ENCODE results near the gene HABP4.

- PRO-cap, 4 experiments: no peak in any of the 4 experiments
- RAMPAGE, long total RNA, 2 experiments: no peak in any of the 2 experiments
- RRBS: no CpG with 5 or more reads among the region's 2 CpGs
Observed at GRCh38 chr9:94881509-94881976, 155.0 kb downstream of the AOPEP start.

DNA sequence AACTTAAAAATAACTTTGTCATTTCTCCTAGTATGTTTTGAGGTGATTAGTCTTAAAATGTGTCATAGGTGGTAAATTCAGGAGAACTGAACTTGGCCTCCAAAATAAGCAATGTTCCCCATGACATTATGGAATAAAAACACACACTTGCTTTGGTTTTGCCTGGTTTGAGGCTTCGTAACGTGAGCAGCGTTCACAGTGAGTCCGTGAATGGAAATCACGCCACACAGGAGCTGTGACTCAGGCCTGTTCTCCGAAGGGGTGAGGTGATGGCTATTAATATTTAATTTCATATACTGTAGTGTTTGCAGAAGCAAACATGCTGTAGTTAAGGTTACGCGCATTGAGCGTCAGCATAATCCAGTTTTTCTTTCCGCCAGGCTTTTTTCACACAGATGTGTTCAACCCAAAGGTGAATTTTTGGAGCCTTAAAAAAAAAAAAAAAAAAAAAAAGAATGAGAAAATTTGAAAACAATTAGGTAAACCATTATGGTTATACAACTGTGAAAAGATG lies 182.5 kb downstream of the AOPEP start:
- PRO-cap, 4 experiments: no peak in any of the 4 experiments
- RAMPAGE, long total RNA, 2 experiments: no peak in any of the 2 experiments
- RRBS: no CpG with 5 or more reads among the region's 10 CpGs

DNA sequence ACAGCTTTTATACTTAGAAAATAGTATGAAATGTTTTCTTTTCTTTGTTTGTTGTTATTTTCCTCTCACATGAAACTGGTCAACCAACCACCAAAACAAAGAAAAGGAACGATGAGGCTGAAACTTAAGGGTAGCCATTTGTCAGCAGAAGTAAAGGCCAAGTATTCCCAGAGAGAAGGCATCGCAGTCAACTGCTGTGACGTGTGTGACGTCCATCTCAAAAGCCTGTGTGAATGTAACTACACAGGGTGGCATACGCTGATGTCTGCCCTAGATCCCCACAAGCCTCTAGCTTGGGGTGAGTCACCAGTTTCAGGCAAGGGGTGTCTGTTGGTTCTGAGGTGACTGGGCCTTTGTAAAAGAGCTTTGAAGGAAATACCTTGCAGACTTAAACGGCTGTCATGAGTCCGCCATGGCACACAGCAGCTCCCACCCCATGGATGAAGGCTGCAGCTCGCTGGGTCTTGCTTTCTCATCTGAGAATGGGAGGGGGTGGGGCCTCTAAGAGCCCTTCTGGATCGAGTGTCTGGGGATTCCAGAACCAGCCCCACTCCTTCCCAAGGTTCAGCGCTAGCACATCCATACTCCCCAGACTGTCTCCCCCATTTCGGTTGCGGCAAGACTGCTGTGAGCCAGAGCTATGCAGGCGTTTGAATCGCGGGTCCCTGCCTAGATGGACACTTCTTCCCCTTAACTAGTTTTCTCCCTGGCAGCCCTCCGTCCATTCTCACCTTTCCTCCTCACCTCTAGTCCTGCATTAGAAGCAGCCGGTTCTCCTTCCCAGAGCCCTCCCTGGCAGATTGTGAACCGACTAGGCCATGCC lies 183.1 kb downstream of the AOPEP start:
- PRO-cap, 4 experiments: no peak in any of the 4 experiments
- RAMPAGE, long total RNA, 2 experiments: no peak in any of the 2 experiments
- RRBS: no CpG with 5 or more reads among the region's 18 CpGs

GRCh38 chr9:94925569-94926466 lies 199.3 kb downstream of the AOPEP start:
- PRO-cap, 4 experiments: no peak in any of the 4 experiments
- RAMPAGE, long total RNA, 2 experiments: no peak in any of the 2 experiments
- RRBS: no CpG with 5 or more reads among the region's 12 CpGs

DNA sequence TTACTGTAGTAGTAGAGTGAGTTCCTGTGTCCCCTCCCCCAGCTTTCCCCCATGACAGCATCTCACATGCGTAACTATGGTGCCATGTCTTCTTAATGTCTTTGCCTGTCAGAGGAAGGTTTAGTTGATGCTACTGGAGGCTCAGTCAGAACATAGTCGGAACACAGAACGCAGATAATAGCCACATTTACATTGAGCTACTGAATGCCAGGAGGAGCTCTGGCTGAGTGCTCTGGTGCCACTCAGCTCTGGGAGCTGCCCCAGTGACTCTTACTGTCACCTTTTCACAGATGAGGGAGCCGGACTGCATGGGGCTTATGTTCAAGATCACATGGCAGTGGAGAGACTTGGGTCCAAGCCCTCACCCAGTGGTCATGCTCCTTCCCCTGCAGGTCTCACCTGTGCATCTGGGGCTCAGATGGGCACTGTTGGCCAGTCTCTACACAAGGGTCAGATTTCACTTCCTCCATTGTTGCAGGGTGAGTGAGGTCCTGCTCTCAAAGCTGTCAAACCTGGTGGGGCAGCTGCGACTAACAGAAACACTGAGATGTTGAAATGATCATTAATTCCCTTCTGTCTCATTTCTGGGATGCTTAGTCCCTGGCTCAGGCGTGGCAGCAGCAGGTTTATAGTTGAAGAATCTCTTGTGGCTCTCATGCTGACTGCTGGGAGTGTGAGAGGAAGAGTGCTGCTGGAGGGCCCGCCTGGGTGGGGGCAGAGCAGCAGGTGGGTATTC lies 223.8 kb downstream of the AOPEP start:
- PRO-cap, 4 experiments: no peak in any of the 4 experiments
- RAMPAGE, long total RNA, 2 experiments: no peak in any of the 2 experiments
- RRBS: no CpG with 5 or more reads among the region's 7 CpGs

DNA sequence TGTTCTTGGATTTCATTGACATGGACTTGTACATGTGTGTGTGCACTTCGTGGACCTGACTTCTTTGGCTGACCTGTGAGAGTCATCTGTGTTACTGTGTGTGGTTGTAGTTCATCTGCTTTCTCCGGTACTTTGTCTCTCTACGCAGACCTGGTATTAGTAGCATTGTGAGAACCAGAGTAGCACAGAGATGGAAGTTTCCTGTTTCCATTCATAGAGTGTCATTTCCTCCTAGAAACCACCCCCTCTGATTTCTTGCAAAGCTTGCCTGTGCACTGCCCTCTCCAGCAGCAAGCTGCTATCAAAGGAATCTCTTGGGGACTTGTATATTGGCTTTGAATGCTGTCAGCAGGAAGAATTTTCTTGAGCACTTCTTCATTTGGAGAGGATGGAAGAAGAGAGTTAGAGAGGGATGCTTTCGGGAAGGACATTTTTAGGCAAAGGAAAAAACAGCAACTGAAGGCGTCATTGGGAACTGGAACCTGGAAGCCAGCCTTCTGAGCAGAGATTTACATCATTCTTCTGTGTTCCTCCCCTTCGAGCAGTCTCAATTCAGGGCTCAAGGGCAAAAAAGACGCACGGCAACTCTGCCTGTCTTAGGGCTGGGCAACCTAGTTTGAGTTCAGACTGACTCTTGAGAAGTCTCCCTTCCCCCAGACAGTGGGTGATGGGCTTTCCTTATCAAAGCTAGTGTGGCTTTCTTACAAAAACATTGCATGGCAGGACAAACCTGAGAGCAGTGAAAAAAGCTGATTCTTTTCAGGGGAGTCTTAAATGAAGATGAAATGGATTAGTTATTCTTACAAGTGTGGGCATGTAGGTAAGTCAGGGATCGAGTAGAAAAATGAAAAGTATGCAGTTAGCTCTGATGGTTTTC lies 226.2 kb downstream of the AOPEP start:
- PRO-cap, 4 experiments: peak in 4 of 4 experiments; most common plus-strand start position 550 of the sequence (in 4); most common minus-strand start position 484 of the sequence (in 3)
- RAMPAGE, long total RNA, 2 experiments: no peak in any of the 2 experiments
- RRBS: no CpG with 5 or more reads among the region's 9 CpGs

DNA sequence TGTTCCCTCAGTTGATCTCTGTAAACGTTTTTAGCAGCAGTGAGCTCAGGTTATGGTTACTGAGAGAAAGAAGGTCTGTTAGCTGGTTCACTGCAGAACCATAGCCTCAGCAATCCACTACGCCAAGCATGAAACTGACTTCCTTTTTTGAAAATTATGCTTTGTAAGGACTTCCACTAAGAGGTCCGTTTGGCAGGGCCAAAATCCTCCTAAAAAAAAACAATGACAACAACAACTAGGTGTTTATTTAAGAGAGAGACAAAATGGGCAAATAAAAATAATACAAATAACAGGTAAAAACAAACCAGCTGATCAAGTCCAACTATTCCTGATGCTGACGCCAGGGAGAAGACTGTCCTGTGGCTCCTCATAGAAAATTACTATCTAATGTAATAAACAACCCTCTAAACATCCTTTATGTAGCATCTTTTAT lies 273.4 kb downstream of the AOPEP start:
- PRO-cap, 4 experiments: peak in 3 of 4 experiments; most common plus-strand start position 59 of the sequence (in 1); most common minus-strand start position 136 of the sequence (in 2)
- RAMPAGE, long total RNA, 2 experiments: no peak in any of the 2 experiments
- RRBS: no CpG with 5 or more reads among the region's 4 CpGs

DNA sequence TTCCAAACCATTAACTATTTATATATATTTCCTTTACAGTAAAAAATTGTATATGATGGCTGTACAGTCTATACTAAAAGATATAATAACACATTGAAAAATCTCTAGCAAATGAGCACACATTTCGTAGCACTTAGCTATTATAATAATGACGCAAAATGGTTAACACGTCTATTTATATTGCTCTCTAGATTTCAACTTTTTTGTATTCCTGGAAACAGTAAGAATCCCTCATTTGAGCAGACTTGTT lies 277.1 kb downstream of the AOPEP start:
- PRO-cap, 4 experiments: peak in 3 of 4 experiments; most common plus-strand start position 140 of the sequence (in 2); most common minus-strand start position 150 of the sequence (in 3)
- RAMPAGE, long total RNA, 2 experiments: no peak in any of the 2 experiments
- RRBS: no CpG with 5 or more reads among the region's 3 CpGs

- PRO-cap, 4 experiments: no peak in any of the 4 experiments
- RAMPAGE, long total RNA, 2 experiments: no peak in any of the 2 experiments
- RRBS: 96% methylated on average over 3 of the region's 30 CpGs
Observed at GRCh38 chr9:95081878-95082692, 235.4 kb downstream of the FANCC start.

DNA sequence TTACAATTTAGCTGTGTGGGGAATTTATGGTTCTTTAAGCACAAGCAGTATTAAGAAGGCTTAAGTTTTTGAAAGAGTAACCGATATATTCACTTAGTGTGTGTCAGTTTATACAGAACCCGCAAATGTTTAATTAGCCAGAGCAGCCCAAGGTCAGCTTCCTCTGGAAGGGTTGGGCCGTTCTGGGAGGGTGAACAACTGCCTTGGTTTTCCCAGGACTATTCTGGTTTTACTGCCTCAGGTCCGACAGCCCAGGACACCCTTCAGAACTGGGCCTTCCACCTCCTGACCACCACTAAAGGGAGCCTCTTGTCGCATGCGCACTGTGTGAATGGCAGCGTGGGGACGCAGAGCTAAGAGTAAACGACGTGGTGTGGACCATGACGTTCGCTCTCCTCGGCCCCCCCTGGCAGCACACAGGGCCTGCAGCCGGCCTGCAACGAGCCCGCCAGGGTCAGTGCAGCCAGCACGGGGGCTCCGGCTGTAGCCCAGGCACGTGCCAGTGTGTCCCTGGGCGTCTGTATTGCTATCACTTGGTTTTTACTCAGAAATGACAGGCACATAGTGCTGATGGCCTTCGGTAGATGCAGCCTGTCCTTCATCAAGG lies 214.9 kb downstream of the FANCC start:
- PRO-cap, 4 experiments: no peak in any of the 4 experiments
- RAMPAGE, long total RNA, 2 experiments: no peak in any of the 2 experiments
- RRBS: 89% methylated on average over 3 of the region's 21 CpGs

- PRO-cap, 4 experiments: peak in 2 of 4 experiments; most common plus-strand start chr9:95138037 (in 1); most common minus-strand start chr9:95137954 (in 2)
- RAMPAGE, long total RNA, 2 experiments: no peak in any of the 2 experiments
- RRBS: no CpG with 5 or more reads among the region's 18 CpGs
Observed at GRCh38 chr9:95137666-95138255, 179.7 kb downstream of the FANCC start.

DNA sequence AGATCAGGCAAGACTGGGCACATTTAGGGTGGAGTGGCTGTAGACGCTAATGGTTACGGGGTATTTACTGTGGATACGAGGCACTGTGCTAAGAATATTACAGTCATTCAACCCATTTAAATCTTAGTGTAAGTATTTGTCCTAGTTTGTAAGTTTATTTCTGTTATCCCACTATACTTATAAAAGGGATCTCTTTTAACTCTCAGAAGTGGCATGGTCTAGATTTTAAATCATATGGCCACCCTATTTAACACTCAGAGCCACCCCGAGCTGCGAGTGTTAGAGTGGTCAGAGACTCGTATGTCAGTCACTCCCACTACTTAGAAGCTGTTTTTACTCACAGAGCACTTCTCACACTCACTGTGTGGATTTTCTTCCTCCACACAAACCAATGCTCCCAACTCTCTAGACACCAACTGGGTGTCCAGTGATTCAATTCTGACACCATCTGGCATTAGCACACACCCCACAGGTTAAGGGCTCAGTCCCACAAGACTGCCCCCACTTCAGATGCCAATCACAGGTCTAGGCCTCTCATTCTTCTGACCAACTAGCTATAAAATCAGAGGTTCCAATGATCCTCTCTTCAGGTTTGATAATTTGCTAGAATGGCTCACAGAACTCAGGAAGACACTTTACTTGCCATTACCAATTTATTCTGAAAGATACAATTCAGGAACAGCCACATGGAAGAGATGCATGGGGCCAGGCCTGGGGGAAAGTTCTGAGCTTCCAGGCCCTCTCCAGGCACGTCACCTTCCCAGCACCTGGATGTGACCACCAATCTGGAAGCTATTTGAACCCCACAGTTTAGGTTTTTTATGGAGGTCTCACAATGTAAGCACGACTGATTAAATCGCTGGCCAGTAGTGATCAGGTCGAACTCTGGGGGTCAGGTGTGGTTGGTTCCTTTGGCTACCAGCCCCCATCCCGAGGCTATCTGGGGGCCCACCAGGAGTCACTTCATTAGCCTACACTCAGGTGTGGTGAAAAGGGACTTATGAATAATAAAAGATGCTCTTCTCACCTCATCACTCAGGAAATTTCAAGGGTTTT lies 174.7 kb downstream of the FANCC start:
- PRO-cap, 4 experiments: no peak in any of the 4 experiments
- RAMPAGE, long total RNA, 2 experiments: no peak in any of the 2 experiments
- RRBS: no CpG with 5 or more reads among the region's 11 CpGs

GRCh38 chr9:95443983-95445094 lies 64.7 kb downstream of the PTCH1 start:
- PRO-cap, 4 experiments: no peak in any of the 4 experiments
- RAMPAGE, long total RNA, 2 experiments: no peak in any of the 2 experiments
- RRBS: no CpG with 5 or more reads among the region's 23 CpGs

- PRO-cap, 4 experiments: peak in 1 of 4 experiments; most common minus-strand start chr9:95640594 (in 1)
- RAMPAGE, long total RNA, 2 experiments: no peak in any of the 2 experiments
- RRBS: no CpG with 5 or more reads among the region's 6 CpGs
Observed at GRCh38 chr9:95640297-95640760, 131.3 kb upstream of the PTCH1 start.

GRCh38 chr9:95960766-95961350 lies 85.4 kb downstream of the ERCC6L2 start:
- PRO-cap, 4 experiments: no peak in any of the 4 experiments
- RAMPAGE, long total RNA, 2 experiments: no peak in any of the 2 experiments
- RRBS: no CpG with 5 or more reads among the region's 3 CpGs

DNA sequence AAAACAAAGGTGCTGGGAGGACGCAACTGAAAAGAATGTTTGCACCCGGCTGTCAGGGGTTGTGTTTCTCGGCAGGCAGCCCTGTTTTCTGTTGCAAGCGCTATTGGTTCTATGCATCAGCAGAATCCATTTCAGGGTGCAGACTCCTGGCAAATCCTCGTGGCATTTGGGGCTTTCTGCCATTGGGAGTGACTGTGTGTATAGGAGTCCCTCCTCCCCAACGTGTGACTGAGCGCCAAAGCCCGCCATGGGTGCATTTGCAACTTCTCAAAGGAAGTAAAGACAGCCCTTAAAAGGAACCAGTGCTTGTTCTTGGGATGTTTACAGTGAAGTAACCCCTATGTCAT lies 175.7 kb downstream of the HSD17B3 start:
- PRO-cap, 4 experiments: peak in 2 of 4 experiments; most common minus-strand start position 230 of the sequence (in 2)
- RAMPAGE, long total RNA, 2 experiments: no peak in any of the 2 experiments
- RRBS: no CpG with 5 or more reads among the region's 8 CpGs

DNA sequence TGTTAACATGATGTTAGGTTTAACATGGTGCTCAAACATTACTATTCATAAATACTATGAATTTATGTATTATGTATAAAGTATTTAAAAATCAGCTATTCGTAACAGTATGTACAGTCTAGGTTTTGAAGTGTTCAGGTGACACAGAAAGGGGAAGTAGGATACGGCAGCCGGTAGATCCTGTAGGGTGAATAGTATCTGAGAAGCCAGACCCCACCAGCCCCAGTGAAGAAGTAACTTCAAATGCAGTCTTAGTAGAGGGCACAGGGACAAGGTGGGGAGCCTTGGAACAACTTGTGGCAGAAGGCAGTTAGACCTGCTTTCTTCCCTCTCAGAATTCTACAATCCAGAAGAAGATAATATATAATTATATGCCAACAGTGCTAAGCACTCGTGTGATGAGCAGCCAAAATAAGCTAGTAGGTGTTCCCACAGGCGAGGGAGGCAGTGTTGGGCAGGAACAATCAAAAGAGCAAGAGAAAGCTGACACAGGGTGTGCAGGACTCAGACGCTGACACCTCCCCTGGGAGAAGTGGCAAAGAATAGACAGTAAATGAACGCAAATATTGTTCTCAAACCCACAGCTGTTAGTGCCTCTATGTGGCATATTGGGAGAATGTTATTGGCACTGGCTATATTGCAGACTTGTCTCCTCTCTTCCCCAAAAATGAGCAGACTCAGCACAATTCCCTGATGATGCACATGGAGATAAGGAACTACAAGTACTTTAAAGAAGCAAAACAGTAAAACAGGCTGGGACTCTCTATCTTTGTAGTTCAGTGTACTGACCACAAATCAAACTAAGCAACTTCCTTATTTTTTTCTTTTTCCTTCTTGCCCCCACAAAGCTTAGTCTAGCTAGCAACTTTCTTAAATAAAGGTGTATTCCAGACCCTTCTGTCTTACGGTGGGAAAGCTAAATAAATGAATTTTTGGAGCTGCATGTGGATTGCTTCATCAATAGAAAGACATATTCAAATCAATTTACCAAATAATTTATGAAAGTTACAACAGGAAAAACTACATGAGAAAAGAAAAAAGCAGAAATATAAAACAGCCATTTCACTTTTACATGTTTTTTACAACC lies 4.5 kb downstream of the ZNF367 start:
- PRO-cap, 4 experiments: no peak in any of the 4 experiments
- RAMPAGE, long total RNA, 2 experiments: no peak in any of the 2 experiments
- RRBS: no CpG with 5 or more reads among the region's 8 CpGs

DNA sequence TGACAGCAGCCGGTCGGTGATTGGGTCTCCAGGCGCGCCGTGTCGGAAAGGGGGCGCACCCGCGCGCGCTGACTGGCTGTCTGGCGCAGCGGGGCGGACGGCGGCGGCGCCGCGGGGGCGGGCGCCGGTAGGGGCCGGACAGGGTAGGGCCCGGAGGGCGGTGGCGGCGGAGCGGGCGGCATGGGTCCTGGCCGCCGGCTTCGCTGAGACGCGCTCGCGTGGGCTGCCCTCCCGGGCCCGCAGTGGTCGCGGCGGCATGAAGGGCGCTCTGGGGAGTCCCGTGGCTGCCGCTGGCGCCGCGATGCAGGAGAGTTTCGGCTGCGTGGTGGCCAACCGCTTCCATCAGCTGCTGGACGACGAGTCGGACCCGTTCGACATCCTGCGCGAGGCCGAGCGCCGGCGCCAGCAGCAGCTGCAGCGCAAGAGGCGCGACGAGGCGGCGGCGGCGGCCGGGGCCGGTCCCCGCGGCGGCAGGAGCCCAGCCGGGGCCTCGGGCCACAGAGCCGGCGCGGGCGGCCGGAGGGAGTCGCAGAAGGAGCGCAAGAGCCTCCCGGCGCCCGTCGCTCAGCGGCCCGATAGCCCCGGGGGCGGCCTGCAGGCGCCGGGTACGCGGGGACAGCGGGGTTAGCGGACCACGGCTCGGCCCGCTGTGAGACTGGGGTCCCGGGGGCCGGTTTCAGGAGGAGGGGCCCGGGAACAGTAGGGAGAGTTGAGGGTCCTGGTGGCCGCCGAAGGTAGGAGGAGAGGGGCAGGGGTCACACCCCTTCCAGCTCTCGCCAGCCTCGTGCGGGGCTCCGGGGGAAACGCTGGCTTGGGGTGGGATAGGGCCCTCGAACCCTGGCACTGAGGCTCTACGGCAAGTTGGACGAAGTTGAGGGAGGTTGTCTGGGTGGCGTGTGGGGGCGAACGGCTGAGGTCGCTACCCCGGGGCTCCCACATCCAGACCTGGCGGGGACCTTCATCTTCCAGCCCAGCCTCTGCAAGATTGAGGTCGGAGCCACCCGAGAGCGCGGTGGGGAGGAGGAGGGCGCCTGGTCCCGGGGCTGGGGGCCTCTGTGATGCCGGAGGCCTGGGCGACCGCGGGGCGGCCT lies at the start of gene HABP4:
HABP4 (plus strand) TSS at position 146 of the 1,091 bp plus-strand sequence.
- PRO-cap, 4 experiments: peak in 4 of 4 experiments; most common plus-strand start position 146 of the sequence (in 3); most common minus-strand start position 358 of the sequence (in 1)
- RAMPAGE, long total RNA, 2 experiments: start-site peak on the plus strand in 1 of 2 experiments, centred at position 548 of the sequence, 9 reads per replicate
- RRBS: 2% methylated on average over 66 of the region's 131 CpGs

- PRO-cap, 4 experiments: no peak in any of the 4 experiments
- RAMPAGE, long total RNA, 2 experiments: no peak in any of the 2 experiments
- RRBS: no CpG with 5 or more reads among the region's 10 CpGs
Observed at GRCh38 chr9:96462335-96463070, 12.5 kb downstream of the HABP4 start.

DNA sequence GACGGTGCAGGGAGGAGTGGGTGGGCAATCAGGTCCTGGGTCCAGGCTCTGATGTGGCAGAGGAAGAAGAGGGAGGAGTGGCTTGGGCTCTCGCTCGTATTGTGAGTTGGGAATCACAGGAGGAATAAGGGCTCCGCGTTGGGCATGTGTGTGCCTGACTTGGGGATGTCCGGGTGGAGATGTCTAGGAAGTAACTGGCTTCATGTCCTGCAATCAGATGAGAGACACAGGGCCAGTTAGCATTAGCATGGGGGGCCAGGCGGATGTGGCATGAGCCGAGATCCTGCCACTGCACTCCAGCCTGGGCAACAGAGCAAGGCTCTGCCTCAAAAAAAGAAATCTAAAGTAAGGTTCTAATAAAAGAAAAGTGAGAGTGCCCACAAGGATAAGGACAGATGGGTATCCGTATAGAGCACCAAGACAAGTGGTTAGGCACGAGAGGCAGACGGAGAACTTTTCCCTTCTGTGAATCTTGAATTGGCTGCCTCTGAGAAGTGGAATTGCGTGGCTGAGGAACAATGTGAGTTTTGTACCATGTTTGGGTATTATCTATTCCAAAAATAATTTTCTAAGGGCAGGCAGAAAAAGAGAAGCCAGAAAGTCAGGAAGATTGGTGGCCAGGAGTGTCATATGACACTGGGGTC lies 14.2 kb downstream of the HABP4 start:
- PRO-cap, 4 experiments: no peak in any of the 4 experiments
- RAMPAGE, long total RNA, 2 experiments: no peak in any of the 2 experiments
- RRBS: no CpG with 5 or more reads among the region's 12 CpGs

Measured in uterus (tissue), 7 donors.